Body of pancreas (tissue), 2 donors: ENCODE results near the genes ANKZF1, TUBA4A and ASIC4.

GRCh38 chr2:219229697-219230648 lies at the start of gene ANKZF1:
Gene ANKZF1 (plus strand): TSS chr2:219229806.
- PRO-cap = bidirectional peak, plus-strand start at chr2:219229835, minus-strand start at chr2:219229588; unidirectional peak, minus-strand start at chr2:219230308
- RAMPAGE, long total RNA, 2 experiments = start-site peak on the plus strand in 2 of 2 experiments, at chr2:219229838-219229867 at its widest, 178 to 244 reads per replicate

DNA sequence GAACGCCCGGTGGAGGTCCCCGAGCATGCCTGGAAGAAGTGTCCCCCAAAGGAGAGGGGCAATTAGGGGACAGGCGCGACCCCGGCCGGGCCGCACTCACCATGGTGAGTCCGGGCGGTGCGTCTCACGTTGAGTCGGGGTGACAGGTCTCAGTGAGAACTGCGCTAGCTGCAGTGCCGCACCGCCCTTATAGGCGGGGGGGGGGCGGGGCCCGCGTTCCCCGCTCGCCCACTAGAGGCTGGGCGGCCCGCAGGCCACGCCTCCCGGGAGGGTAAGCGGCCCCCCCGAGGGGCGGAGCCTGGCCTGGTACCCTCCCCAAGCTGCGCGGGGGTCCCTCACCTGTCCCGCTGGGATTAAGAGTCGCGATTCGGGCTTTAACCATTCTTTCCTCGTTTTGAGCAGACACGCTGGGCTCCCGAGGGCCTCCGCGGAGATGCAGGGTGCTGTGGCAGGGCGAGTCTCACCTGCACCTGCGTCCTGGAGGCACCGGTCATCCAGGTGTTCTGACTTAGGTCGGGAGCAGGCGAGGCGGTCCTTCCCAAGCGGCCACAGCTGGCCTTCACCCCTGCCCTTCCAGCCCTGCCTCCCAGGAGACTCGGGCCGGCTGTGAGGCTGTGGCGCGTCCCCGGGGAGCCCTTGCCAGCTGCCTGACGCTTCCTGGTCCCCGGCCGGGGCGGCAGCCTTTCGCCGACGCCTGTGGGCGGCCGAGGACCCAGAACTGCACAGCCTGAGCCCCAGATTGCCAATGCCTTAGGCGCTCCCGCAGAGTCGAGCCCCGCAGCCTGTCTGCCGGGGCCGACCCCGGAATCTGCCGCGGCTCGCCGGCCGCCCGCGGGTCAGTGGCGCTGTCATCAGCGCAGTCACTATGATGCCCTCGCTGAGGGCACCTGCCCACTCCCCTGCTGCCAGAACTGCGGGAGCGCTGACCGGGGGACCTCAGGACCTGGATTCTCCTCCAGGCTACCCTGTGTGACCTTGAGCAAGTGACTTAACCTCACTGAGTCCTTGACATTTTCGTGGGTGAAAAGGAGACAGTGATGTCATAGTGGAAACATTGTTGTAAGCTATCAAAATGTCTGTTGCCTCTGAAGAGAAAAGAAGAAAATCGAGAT lies at the start of gene TUBA4A:
TUBA4A (minus strand) TSS at position 163 of the 1,112 bp plus-strand sequence.
- PRO-cap = bidirectional peak, plus-strand start at position 589 of the sequence, minus-strand start at position 161 of the sequence; bidirectional peak, plus-strand start at position 902 of the sequence, minus-strand start at position 720 of the sequence
- RAMPAGE, long total RNA, 2 experiments = start-site peak on the minus strand in 1 of 2 experiments, centred at position 164 of the sequence, 64 reads per replicate

DNA sequence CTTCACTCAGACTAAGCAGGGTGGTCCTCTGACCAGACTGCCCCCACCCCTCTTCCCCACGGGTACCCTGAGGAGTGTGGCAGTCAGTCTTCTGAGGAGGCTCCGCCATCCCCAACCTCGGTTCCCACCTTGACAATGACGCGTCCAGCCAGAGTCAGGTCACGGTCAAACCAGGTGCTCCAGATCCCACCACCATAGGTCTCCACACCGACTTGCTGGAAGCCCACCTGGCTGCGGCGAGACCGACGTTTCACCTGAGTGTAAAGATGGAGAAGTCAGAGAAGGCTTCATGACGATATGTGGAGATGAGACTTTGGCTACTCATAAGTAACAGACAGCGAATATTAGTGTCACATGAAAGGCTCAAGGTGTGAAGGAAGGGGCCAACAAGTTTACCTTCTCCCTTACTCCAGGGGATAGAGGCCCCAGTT lies 1.5 kb downstream of the DNPEP start:
- PRO-cap = no peak
- RAMPAGE, long total RNA, 2 experiments = no peak in any of the 2 experiments

GRCh38 chr2:219397076-219397683 lies 9.5 kb upstream of the DNPEP start:
- PRO-cap = no peak
- RAMPAGE, long total RNA, 2 experiments = no peak in any of the 2 experiments

GRCh38 chr2:219452534-219453385 lies 18.1 kb downstream of the SPEG start:
- PRO-cap = no peak
- RAMPAGE, long total RNA, 2 experiments = no peak in any of the 2 experiments

DNA sequence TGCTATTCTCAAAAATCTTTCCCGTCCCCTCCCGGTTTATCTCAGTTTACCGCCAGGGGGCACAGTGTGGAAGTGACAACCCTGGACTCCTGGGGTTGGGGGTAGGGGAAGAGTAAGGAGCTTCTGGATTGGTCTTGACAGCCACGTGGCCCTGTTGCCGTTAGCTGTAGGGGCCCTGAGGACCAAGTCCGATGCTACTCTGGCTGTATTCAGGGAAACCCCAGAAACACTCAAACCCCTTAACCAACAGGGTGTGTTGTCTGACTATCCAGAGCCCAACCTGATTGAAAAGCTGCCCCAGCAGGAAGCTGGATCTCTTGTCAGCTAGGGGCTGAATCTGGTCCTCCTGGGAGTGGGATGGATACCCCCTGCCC lies 443 bp upstream of the SPEGNB start:
- PRO-cap = no peak
- RAMPAGE, long total RNA, 2 experiments = no peak in any of the 2 experiments

DNA sequence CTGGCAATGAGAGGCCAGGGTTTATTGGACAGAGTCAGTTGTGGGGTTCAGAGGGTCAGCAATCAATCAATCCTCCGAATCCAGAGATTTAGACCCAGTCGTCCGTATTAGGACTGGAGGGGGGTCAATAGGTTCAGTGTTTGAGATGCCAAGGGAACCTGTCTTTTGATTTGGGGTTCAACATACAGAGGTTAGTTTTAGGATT lies 276 bp downstream of the GMPPA start:
- PRO-cap = no peak
- RAMPAGE, long total RNA, 2 experiments = no peak in any of the 2 experiments

DNA sequence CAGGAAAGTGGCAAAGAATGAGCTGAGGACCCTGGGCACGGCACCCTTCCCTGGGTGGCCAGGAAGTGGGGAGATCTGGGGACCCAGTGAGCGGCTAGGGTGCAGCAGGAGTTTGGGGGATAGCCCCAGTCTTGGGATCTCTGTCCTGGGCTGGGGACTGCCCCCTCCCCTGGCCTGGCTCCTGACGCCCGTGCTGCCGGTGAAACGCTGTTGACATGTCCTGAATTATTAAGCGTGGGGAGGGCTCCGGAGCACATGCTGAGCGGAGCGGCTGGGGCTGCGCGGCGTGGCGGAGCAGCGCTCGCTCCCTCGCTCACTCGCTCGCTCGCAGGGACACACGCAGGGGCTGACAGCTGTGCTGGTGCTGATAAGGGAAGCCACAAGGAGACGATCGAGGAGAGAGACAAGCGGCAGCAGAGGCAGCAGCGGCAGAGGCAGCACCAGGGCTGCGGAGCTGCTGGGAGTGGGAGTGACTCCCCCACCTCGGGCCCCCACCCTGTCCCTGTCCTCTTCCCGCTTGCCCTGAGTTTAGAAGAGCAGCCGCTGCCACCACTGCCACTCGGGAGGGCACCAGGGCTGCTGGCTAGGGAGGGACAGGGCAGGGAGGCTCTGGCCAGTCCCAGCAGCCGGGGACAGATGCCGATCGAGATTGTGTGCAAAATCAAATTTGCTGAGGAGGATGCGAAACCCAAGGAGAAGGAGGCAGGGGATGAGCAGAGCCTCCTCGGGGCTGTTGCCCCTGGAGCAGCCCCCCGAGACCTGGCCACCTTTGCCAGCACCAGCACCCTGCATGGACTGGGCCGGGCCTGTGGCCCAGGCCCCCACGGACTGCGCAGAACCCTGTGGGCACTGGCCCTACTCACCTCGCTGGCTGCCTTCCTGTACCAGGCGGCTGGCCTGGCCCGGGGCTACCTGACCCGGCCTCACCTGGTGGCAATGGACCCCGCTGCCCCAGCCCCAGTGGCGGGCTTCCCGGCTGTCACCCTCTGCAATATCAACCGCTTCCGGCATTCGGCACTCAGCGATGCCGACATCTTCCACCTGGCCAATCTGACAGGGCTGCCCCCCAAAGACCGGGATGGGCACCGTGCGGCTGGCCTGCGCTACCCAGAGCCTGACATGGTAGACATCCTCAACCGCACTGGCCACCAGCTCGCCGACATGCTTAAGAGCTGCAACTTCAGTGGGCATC lies at the start of gene ASIC4:
ASIC4 (plus strand) TSS at position 394 of the 1,192 bp plus-strand sequence.
- PRO-cap = no peak
- RAMPAGE, long total RNA, 2 experiments = no peak in any of the 2 experiments

DNA sequence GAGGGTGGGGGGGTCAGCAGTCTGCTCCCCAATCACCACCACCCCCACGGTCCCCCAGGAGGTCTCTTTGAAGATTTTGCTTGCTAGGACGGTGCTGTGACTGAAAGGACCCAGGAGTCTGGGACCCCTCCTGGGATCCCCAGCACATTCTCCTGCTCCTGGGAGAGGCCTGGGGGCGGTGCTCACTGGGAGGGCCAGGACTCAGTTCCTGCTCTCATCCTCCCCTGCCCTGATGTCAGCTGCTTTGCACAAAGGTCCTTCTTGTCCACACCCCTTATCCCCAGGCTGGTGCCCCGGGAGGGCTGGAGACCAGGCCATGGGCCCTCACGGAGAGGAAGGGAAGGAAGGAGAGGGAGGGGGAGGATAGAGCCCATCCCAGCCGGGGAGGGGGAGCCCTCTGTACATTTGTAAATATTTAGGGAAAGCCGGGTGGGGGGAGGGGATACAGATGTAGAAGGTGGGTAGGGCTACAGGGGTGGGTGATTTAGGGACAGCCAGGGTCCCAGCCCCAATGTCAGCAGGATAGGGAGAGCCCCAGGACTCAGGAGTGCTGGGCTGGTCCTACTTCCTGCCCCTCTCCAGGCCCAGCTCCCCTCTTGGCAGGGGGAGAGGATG lies 5.5 kb downstream of the CHPF start:
- PRO-cap = no peak
- RAMPAGE, long total RNA, 2 experiments = no peak in any of the 2 experiments

DNA sequence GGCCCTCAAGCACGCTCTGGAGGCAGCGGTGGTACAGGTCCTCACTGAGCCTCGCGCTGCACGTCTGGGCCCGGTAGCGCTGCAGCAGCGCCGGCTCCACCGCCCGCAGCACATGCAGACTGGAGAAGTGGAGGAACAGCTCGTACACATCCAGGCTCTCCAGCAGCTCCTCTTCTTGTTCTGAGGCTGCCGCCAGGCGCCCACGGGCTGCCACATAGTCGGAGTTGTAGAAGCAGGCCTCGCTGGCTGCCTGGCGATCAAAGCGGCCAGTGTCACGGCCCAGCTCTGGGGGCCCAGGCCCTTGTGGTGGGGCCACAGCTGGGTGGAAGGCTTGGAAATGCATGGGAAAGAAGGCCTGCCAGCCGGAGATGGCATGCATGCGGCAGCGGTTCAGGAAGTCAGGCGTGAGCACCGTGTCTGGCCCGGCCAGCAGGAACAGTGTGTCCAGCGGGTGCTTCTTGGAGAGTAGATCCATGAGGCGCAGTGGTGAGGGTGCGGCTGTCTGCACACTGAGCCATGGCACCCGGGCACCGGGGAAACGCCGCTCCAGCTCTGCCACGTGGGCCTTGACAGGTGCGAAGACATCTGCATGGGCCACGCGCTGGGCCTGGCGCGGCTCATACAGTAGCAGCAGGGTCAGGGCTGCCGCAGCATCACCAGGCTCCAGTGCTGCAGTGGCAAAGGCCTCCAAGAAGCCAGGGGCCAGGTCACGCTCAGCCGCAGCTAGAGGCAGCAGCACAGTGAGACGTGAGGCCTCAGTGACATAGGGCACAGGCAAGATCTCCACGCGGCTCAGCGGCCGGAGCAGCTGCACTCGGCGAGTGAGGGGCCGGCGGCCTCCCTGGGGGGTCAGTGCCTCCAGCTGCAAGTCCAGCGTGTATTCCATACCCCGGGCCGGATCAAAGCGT lies 3.9 kb downstream of the CHPF start:
- PRO-cap = no peak
- RAMPAGE, long total RNA, 2 experiments = no peak in any of the 2 experiments

- PRO-cap = bidirectional peak, plus-strand start at chr2:219543462, minus-strand start at chr2:219543193
- RAMPAGE, long total RNA, 2 experiments = no peak in any of the 2 experiments
These were observed 646 bp downstream of the CHPF start for GRCh38 chr2:219542692-219543633.

- PRO-cap = bidirectional peak, plus-strand start at chr2:219552545, minus-strand start at chr2:219552377; bidirectional peak, plus-strand start at chr2:219552775, minus-strand start at chr2:219552674
- RAMPAGE, long total RNA, 2 experiments = no peak in any of the 2 experiments
These were observed 8.7 kb downstream of the TMEM198 start for GRCh38 chr2:219552292-219553220.

- PRO-cap = no peak
- RAMPAGE, long total RNA, 2 experiments = no peak in any of the 2 experiments
These were observed 1.1 kb downstream of the INHA start for GRCh38 chr2:219573165-219573631.

DNA sequence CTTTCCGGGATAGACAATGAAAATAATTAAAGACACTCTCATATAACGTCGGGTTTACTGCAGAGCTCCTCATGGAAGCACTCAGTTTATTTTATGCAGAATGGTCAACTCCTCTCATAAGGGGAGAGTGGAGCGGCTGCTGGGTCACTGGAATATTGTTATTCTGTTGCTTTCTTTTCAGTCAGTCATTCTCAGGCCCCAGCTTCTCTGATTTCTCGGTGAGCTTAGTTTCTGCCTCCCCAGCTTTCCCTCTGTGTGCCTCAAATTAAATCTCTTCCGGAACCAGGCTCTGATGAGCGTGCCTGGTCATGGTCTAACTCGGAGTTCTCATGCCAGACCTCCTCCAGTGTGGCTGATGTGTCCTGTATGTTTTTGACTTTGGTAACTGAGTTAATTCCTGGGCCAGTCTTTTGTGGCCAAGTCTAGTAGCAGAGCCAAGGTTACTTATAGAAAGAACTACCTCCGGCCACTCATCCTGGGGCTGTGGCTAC lies 5.0 kb upstream of the STK11IP start:
- PRO-cap = no peak
- RAMPAGE, long total RNA, 2 experiments = no peak in any of the 2 experiments

GRCh38 chr2:219607903-219608769 lies 10.5 kb downstream of the STK11IP start:
- PRO-cap = no peak
- RAMPAGE, long total RNA, 2 experiments = start-site peak on the plus strand in 1 of 2 experiments, at chr2:219608084-219608710 at its widest, 6 reads per replicate

DNA sequence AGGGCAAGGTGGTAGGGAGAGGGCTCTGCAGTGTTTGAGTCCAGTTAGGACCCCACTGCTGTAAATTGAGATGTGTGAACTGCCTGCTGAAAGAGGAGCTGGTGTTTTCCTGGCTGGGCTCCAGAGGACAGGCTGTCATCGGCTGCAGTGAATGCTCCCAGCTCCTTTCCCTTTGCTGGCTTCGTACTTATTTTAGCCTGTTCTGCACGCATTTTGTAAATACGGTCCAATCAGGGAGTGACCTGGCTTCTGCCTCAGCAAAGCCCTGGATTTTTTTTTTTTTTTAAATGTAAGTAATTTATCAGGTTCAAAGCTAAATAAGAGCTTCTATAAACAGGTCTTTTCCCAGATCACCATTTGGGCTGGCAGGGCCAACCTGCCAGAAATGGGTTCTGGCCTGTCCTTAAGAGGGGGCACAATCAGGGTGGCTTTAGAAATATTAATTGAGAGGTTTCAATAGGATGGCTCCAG lies 37.6 kb downstream of the SLC4A3 start:
- PRO-cap = no peak
- RAMPAGE, long total RNA, 2 experiments = no peak in any of the 2 experiments

GRCh38 chr2:219688787-219689588 lies 61.6 kb downstream of the SLC4A3 start:
- PRO-cap = no peak
- RAMPAGE, long total RNA, 2 experiments = no peak in any of the 2 experiments

- PRO-cap = no peak
- RAMPAGE, long total RNA, 2 experiments = no peak in any of the 2 experiments
These were observed 89.8 kb downstream of the EPHA4 start for GRCh38 chr2:221482334-221482751.

- PRO-cap = no peak
- RAMPAGE, long total RNA, 2 experiments = no peak in any of the 2 experiments
These were observed 67.2 kb downstream of the MOGAT1 start for GRCh38 chr2:222738608-222739155.

GRCh38 chr2:222912193-222912480 lies 51.3 kb downstream of the ACSL3 start:
- PRO-cap = no peak
- RAMPAGE, long total RNA, 2 experiments = no peak in any of the 2 experiments